ENCODE data around the genes SHANK2 and PHOX2A.

DNA sequence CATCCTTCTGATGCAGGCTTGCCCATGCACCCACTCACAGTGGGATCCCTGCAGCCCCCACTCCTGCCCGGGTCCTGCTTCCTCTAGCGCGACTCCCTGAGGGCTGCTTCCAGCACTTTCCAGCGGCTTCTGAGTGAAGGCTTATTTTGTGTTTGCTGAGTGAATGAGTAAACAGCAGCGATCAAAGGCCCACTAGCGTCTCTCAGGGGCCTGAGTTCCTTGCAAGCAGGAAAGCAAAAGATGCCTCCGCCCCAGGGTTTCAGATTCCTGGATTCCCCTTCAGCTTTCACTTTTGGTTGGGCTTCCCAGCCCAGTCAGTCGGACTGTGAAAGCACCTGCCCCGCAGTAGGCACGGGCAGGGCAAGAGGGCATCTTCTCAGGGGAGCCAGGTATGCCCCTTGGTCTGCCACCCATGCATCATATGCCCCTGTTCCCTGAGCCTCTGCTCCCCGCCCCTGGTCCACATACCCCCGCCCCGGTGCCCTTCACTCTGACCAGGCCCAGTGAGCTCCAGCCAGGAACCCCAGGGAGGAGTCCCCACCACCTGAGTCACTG lies 9.2 kb downstream of the FADD start:
- RRBS, result no CpG with 5 or more reads among the region's 13 CpGs

- RRBS, result no CpG with 5 or more reads among the region's 6 CpGs
Observed at GRCh38 chr11:70324701-70325178, 54.2 kb downstream of the PPFIA1 start.

GRCh38 chr11:70326977-70327131 lies 56.4 kb downstream of the PPFIA1 start:
- RRBS, result no CpG with 5 or more reads among the region's 1 CpG

DNA sequence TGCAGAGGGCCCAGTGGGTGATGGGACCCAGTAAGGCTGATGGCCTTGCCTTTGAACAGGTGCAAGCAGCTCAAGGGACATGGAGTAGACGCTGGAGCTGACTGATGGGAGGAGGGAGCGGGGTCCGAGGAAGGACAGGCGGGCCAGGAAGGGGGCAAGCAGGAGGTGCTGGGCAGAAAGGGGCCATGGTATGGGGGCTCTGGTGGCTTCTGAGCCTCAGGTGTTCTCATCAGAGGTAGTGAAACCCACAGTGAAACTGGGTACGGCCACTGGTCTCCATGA lies 26.2 kb downstream of the CTTN start:
- RRBS, result no CpG with 5 or more reads among the region's 5 CpGs

GRCh38 chr11:70788216-70788717 lies 389.9 kb downstream of the CTTN start:
- RRBS, result no CpG with 5 or more reads among the region's 9 CpGs

GRCh38 chr11:70913413-70914447 lies 338.6 kb downstream of the SHANK2 start:
- RRBS, result 0% methylated on average over 1 of the region's 18 CpGs

DNA sequence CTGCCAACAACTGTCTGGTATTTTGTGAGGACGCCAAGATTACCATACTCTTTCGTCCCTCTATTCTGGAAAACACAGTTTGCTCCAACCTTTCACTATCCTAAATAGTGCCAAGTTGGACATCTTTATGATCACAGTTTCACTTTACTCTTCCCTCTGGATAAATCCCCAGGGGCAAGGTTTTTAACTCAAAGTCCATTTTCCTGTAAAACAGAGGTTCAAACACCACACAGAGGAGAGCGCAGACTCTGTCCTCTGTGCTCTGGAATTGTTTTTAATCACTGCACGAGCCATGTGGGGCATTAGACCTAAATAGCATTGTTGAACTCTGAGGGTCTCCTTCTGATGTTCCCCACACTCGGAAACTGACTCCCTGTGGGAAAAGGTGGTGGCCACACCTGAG lies 39.1 kb downstream of the SHANK2 start:
- RRBS, result no CpG with 5 or more reads among the region's 5 CpGs

- RRBS, result under 1% methylated on average over 43 of the region's 96 CpGs
Observed at GRCh38 chr11:71252305-71253136, at the start of gene SHANK2. SHANK2 (minus strand) TSS chr11:71252577.

GRCh38 chr11:71282351-71282887 lies 30.0 kb upstream of the SHANK2 start:
- RRBS, result no CpG with 5 or more reads among the region's 10 CpGs

DNA sequence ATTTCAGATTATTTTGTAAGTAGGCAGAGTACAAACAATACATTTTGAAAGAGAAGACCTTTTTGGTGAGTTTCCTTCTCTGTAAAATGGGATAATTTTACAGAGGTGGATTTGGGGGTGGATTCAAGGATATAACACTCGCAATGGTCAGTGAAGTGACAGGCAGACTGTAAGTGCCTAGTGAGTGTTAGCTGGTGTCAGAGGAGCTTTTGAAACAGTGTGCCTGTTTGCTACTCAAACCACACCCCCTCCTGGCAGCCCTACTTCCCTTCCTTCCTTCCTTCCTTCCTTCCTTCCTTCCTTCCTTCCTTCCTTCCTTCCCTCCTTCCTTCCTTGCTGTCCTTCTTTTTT lies 57.5 kb downstream of the DHCR7 start:
- RRBS, result no CpG with 5 or more reads among the region's 1 CpG

- RRBS, result no CpG with 5 or more reads among the region's 17 CpGs
Observed at GRCh38 chr11:71433460-71434336, 14.5 kb downstream of the DHCR7 start.

DNA sequence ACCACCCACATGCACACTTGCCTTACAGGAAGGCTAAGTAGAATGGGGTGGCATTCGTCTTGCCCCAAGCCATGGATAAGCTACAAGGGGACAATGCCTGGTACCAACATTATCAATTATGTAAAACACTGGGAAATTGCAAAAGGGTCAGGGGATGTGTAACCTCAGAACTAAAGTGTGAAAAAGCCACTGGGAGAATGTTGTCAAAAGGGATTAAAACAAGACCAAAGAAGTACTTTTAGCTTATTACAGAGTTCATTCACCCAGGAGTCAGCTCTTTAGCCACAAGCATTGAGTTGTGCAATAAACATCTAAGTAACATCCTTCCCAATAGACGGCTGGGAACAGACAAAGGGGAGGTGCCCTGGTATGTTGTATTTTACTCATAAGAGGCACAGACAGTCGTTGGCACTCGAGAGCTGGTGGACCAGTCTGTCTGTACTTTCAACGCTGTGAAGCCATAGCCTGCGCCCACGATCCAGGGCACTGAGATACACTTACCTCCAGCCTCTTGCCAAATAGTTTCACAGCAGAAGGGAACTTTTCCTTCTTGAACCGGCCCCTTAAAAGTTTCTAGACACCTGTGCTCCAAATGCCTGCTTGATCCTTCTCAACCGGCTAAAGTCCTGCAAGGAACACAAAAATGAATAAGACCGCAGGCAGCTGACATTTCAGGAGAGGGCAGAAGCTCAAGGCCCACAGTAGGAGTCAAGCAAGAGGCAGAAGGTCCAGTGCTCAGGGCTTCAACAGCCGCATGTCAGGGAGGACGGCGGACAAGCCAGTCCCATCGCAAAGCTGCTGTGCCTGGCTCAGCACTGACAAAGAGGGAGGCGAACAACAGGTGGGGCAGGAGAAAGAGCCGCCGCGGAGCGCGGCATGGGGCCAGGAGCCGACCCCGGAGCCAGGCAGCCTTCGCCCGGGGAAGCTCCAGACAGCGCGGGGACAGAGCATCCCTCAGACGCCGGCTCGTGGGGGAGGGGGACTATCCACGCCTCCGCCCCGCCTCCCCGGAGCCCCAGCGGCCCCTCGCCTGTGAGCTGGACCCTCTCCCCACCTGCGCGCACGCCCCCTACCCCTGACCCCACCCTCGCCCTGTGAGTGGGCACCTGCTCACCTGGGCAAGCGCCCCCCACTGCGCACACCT lies 712 bp downstream of the DHCR7 start:
- RRBS, result 2% methylated on average over 10 of the region's 41 CpGs

DNA sequence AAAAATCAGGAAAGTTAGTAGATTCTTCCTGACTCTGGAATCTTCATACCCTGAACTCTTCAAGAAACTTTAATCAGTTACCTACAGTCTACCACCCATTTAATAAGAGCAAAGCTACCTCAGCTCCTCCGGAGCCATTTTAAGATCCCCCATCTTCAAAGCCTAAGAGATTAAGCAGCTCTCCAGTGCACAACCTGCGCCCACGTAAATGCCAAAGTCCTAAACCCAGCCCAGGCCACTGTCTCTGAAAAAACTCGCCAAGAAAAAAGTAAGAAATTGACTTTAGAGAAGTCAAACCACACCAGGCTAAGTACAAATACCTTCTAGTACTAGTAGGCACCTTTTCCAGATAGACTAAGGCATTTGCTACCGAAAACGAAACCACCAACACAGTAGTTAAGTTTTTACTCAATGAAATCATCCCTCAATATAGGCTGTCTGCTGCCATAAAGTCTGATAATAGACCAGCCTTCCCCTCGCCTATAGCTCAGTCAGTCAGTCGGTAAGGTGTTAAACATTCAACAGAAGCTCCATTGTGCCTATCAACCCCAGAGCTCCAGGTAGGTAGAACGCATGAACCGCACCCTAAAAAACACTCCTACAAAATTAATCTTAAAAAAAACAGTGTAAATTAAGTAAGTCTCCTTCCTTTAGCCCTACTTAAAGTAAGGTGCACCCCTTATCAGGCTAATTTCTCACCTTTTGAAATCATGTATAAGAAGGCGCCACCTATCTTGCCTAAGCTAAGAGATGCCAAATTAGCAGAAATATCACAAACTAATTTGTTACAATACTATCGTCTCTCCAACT lies 122.1 kb upstream of the DEFB108B start:
- RRBS, result no CpG with 5 or more reads among the region's 12 CpGs

- RRBS, result no CpG with 5 or more reads among the region's 10 CpGs
Observed at GRCh38 chr11:71999455-72000169, 903 bp downstream of the IL18BP start.

DNA sequence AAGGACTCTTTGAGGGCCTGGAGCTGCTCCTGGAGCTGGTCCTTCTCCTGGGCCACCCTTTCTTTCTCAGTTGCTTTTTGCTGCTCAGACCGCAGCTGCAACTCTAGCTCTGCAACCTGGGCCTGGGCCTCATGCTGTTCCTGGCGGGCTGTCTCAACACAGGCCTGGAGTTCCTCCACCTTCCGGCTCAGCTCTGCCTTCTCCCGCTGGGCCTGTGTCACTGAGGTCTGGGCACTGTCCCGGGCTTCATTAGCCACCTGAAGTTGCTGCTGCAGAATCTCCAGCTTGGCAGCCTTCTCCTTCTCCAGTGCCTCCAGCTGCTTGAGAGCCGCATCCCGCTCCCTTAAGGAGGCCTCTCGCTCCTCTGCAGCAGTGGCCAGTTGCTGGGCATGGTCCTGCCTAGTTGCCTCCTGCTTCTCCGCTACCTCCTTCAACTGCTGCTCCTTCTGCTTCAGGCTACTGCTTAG lies 16.7 kb downstream of the IL18BP start:
- RRBS, result 93% methylated on average over 3 of the region's 9 CpGs

GRCh38 chr11:72208123-72208744 lies 8.4 kb upstream of the FOLR2 start:
- RRBS, result no CpG with 5 or more reads among the region's 7 CpGs

DNA sequence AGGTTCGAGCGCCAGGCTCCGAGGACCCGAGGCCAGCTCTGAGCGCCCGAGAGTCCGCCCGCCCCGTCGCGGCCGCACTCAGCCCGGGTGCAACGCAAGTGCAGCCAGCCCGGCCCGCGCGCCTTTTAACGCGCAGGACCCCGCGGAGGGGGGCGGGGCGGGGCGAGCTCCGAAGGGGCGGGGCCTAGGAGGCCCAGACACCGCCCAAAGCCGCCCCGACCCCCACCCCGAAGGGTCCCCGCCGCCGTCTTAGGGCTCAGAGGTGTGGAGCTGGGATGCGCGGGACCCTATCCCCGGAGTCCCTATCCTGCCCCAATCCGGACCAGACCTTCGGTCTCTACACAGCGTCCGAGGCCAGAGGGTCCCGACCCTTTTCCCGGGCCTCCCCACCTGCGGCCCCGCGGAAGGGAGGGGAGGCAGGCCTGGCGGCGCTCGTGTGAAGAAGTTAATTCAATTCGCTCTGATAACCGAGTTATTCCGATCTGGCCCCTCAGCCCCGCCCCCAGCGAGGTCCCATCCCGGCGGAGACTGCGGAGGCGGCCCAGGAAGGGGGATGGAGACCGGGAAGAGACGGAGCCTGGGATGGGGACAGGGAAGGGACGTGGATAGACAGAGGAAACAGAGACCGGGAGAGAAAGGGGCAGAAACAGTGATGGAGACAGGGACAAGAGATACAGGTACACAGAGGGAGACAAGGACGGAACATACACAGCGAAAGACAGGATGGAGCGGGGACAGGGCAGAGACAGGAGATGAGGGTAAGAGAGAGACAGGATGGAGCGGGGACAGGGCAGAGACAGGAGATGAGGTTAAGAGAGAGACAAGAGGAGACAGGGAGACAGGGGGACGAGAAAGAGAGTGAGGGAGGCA lies at the start of gene PHOX2A:
PHOX2A (minus strand) TSS at position 100 of the 870 bp plus-strand sequence.
- RRBS, result 4% methylated on average over 23 of the region's 67 CpGs

DNA sequence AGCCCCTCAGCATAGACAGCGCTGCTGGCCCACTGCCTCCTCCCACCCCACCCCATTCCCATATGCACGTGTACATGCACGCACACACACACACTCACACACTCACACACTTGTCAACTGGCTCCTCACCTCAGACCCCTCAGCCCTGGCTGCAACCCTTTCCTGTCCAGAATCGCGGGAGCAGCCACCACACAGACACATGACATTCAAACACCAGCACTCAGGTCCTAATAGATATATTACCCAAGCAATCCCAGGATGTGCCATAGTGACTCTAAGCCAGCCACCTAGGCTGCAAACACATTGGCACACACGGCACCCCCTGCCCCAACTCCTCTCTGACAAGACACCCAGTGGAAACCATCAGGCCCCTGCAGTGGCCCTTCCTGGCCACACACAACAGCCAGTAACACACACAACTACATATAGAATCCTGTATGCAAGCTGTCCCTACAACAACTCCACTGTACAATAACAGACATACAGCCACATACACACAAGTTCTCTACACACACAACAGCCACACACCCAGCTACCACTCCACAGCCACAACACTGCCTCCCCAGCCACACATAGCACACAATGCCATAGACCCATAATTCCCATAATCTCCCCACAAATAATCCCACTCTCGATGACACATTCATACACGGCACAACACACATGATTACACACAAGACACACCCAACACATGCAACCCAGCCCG lies 33.7 kb downstream of the PDE2A start:
- RRBS, result no CpG with 5 or more reads among the region's 9 CpGs

DNA sequence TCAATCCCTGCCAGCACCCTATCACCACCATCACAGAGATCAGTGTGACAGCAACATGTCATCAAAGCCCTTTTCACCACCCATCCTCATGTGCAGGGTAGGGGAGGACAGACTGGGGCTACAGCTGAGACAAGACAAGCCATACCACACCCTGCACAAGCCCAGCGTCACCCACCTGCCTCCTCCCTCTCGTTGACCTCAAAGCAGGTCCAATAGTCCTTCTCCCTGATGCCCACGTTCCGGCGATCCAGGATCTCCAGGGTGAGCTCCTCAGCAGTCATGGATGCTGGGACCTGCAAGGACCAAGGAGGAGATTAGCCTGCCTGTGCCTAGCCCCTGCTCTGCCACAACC lies 20.6 kb upstream of the PDE2A start:
- RRBS, result no CpG with 5 or more reads among the region's 5 CpGs

DNA sequence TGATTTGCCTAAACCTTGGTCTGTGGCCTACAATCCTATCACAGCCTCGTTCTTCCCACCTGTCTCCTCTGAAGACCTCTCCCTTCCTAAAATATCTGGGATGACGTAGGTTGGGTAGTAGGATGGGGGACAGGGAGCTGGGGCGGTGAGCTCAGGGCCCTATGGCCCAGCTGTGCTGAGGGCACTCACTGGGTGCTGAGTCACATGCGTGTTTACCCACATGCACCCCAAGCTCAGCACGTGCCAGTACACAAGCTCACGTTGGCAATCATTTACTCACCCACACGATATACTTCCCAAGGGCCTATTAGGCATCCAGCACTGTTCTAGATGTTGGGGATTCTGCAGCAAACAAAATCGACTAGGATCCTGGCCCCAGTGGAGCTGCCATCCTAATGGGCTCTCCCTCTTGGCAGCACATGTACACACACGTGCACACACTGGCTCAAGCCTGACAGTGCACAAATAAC lies 28.7 kb downstream of the ARAP1 start:
- RRBS, result no CpG with 5 or more reads among the region's 9 CpGs

Data from epithelial cell of prostate (primary cell).